Hematopoietic multipotent progenitor cell (in vitro differentiated cells): ENCODE measurements around a stretch of chr14.

GRCh38 chr14:98624659-98625004 is 647.4 kb downstream of the BCL11B start:
- CAGE, long polyA plus RNA: no peak

DNA sequence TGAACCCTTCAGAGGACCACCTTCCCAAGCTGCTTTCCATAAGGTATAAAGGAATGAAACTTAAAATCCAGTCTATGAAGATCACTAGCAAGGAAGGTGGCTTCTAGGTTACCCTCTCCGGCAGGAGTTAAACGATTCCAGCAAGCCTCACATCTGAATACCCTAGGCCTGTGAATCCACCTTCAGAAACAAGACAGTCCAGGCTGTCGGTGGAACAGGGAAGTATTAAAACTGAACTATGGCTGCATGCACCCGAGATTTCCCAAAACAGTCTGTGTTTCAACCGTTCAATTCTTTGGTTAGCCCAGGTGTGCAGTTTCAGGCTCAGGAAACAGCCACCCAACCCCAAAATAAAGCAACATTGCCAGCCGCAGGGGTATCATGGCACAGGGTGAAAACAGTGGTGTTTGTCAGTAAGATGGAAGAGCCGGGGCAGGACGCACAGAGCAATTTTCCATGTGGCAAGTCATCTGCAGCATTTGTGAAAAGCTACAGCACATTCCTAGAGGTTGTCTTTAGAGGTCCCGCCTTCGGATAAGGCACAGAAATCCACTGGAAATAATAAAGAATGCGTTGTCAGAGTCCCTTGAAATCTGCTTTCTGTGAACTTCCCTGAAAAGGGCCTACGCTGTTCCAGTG is 85.0 kb downstream of the BCL11B start:
- CAGE, long polyA plus RNA: no peak

DNA sequence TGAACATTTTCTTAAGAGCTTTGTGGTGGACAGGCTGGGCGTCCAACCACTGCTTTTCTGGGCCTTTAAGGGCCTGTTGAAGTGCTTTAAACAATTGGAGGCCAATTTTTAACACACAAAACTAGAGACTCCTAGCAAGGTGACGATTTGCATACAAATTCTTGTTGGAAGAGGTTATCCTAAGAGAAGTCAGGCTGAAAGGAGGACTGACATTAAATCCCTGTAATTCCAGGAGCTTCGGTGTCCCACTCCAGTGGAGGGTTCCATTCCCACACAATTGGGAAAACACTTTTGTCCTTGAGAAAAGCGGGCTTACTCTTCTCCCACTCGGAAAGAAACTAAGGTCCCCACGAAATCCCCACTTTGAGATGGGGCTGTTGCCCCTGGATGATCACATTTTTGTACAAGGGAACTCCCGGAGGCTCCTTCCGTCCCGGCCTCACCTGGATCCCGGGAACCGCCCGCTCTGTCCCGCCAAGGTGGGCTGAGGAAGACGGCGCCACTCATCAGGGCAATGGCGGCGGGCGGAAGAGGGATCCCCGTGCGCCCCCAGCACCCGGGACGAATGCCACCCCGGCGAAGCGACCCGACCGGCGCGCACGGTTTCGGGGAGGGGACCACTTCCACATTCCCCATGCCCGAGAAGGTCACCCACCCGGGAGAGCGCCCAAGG is 26.8 kb downstream of the BCL11B start:
- CAGE, long polyA plus RNA: no peak

DNA sequence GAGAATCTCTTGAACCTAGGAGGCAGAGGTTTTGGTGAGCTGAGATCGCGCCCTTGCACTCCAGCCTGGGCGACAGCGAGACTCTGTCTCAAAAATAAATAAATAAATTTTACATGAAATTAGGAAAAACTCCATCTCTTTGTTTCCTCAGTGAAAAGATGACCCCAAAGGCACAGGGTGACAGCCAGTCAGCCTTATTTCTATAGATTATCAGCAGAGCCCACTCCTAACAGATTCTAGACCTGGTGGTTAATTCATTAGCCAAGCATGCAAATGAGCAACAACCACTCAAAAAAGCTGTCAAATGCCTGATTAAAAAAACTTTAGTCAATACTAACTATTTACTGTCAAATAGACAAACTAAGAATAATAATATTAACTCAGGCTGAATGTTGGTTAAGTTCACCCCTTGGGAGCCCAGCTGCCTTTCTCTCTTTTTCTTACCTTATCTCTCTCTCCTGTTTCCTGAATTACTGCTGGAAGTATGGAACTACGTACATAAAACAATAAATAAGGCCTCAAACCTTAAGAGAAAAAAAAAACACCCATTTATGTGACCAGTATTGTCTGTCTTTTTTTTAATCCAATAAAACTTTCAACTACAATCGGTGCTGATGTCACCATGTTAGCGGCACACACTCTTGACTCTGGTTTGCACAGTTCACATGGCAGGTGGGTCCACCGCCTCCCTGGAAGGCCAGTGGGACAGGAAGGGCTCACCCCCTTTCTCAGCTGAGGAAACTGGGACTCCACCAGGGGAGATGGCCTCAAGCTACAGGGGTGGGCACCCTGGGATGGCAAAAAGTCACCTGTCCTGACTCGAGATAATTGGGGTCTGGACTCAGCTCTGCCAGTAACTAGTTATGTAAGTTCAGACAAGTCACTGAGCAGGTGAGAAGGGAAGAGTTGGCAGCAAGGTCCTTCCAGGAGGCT is 21.4 kb downstream of the BCL11B start:
- CAGE, long polyA plus RNA: no peak

DNA sequence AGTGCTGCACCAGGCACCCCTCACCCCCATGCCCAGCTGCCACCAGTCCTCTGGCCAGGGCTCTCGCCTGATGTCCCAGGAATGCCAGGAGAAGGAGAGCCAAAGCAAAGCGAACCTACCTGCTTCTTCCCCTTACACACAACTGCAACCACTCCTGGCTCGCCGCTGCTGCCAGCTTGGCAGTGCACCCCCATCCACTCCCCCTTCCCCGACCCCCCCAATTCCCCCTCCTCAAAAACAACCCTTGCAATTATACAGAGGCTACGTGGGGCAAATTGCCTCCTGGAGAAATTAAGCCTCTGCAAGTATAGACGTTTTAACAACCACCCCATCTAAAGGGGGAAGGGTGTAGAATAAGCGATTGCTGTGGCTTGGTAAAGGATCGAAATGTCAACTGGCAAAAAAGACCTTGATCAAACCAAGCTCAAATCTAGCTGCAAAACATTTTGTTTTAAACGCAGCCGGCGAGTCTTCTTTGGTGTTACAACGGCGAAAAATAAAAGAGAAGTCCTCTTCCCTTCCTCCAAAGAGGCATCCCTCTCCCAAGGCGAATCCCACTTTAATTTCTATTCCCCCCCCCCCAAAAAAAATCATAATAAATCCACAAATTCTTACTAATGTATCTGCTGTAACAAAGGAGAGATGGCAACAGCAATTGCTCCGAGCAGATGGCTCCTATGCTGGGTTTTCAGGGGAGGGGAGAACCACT is 2.9 kb downstream of the BCL11B start:
- CAGE, long polyA plus RNA: no peak

DNA sequence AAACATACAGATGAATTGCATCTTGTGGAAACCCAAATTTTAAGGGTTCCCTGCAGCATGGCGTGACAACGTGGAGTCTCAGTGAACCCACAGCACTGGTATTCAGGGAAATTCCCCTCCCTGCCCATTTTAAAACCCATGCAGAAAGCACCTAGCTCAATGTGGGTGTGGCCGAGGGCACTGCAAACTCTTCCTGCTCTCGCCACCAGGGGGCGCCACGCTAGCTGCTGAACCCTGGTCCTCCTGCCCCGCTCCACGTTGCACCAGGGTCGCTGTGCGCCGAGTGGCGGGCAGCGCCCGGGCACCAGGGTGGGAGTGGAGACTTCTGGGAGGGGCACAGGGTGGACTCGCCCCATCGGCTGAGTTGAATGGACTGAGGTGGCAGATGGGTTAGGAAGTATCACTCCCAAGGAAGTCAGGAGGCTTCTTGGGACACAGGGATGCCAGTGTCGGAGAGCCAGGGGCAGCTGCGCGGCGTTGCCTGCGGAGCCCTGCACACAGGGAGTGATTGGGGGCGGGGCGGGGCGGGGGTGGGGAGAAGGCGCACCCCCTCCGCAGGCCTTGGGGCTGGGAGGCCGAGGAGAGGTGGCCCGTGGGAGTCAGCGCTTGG is 48.1 kb upstream of the BCL11B start:
- CAGE, long polyA plus RNA: no peak

- CAGE, long polyA plus RNA: no peak
Observed at GRCh38 chr14:99320634-99321287, 48.8 kb upstream of the BCL11B start.

GRCh38 chr14:99506519-99506802 is 25.3 kb downstream of the CCNK start:
- CAGE, long polyA plus RNA: no peak

DNA sequence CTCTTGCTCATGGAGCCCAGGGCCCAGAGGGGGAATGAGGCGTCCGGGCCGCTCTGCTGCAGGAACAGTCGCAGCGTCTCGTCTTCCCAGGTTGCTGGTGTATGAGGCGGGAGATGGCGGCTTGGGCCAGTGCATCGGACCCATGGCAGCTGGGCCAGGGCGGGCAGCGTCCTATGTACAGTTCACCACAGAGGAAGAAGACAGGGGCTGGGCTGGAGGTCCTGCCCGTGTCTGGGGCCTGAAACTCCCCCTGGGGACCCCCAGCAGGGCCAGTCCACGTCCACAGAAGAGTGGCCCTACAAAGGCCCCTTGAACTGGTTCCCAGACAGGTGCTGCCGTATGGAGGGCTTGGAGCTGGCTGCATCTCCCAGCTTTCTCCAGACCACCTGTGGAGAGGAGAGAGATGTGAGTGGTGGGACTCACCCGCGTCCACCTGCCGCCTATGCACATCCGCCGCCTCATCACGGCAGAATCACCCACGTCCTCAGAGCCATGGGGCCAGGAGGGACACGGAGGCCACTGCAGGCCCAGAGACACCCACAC is 33.8 kb downstream of the CCNK start:
- CAGE, long polyA plus RNA: no peak

GRCh38 chr14:99561281-99561693 is 42.7 kb downstream of the CCDC85C start:
- CAGE, long polyA plus RNA: no peak

DNA sequence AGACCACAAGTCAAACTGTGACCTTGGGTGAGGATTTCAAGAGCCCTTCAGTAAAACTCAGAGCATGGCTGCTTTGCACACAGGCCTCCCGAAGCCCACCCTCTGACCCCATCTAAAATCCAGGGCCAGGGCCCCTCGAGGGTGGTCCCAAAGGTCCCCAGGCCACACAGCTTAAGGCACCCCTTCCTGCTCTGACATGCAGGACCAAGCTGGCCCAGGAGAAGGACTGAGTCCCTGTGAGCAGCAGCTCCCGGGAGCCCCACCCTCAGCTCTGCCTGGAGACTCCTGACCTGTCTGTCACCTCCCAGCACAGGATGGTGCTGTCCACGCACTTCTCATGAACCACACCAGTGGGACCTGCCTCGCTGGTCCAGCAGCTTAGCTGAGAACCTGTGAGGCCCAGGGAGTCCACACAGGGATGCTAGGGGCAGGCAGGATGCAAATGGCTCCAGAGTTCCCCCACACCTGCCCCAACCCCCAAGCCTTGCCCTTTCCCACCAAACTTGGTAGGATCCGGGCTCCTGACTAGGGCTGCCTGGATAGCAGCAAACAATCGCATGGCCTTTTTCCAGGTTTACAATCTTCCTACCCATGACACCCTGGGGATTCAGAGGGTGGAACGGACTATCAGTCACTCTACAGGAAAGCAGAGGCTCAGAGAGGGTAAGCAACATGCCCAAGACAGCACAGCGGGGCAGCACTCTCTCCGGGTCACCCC is 27.7 kb downstream of the CCDC85C start:
- CAGE, long polyA plus RNA: no peak

DNA sequence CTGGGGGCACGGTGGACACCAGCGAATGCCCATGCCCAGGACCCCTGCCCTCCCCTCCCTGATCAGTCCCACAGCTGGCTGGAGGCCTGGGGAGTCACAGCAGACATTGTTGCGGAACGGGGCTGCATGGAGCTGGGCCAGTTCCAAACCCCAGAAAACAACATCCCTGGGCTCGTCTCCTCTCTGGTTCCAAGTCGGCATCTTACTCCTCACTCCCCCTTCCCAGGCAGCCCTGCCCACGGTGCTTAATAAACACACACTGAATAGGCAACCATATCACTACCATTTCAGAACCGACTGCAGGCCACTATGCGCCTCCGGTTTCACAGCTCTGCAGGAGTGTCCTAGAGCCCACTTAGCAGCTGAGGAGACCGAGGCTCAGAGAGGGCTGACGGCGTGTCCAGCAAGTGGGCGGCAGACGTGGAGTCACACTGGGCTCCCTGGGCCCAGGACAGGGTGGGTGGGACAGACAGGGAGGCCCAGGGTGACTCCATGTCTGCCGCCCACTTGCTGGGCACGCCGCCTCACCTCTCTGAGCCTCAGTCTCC is 27.0 kb downstream of the CCDC85C start:
- CAGE, long polyA plus RNA: no peak

GRCh38 chr14:99593931-99594513 is 10.0 kb downstream of the CCDC85C start:
- CAGE, long polyA plus RNA: no peak

DNA sequence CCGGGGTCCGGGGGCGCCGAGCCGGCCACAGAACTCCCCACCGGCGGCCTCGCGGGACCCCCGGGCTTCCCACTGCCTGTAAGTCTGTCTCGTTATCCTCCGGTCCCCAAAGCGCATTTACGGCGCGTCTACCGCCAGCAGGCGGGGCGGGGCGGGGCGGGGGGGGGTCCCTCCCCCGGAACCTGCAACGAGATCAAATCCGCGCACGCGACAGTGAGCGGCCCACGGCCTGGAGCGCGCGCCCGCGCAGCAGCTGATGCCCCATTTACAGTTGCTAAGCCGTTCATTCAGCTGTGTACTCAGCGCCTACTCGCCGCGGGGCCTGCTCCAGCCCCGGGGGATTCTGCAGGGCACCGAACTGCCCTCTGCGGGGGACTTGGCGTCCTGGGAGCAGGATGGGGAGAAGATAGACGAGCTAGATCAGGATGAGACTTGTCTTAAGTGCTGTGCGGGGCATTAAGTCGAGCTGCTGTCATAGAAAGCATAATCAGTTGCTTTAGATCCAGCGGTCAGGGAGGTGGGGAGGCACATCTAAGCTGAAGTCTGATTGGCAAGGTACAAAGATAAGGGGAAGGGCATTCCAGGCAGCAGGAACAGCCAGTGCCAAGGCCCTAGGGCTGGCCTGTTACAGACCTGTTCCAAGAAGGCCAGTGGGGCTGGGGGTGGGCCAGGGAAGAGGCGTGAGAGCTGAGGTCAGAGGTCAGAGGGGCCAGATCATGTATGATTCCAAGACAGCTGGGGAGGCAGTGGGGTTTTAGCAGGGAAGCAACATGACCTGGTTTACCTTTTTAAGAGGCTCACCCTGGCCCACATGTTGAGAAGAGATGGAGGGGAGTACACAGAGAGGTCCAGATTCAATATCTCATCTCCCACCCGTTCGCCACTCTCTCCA is 1.5 kb upstream of the CCDC85C start:
- CAGE, long polyA plus RNA: no peak

GRCh38 chr14:99619627-99619956 is 15.6 kb upstream of the CCDC85C start:
- CAGE, long polyA plus RNA: no peak

- CAGE, long polyA plus RNA: no peak
Observed at GRCh38 chr14:99619957-99620480, 16.0 kb upstream of the CCDC85C start.

DNA sequence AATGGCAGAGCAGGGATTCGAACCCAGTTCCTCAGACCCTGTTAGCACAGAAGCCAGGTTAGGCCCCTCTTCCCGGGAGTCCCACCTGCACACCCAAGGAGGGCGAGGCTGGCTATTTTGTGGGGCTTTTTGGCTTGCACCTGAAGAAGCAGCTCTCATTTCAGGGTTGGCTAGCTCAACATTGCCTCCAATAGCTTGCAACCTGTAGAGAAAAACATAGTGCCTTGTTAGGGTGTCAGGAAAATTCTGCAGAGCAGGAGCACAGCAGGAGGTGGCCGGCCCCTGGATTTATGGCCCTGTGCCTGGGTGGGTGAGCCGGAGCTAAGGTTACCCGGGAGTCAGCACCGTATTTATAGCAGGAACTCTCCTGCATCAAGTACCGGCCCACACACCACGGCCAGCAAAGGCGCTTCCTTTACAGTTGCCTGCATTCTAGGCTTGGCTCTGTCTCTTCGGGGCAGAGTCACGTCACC is 52.9 kb upstream of the EML1 start:
- CAGE, long polyA plus RNA: no peak

DNA sequence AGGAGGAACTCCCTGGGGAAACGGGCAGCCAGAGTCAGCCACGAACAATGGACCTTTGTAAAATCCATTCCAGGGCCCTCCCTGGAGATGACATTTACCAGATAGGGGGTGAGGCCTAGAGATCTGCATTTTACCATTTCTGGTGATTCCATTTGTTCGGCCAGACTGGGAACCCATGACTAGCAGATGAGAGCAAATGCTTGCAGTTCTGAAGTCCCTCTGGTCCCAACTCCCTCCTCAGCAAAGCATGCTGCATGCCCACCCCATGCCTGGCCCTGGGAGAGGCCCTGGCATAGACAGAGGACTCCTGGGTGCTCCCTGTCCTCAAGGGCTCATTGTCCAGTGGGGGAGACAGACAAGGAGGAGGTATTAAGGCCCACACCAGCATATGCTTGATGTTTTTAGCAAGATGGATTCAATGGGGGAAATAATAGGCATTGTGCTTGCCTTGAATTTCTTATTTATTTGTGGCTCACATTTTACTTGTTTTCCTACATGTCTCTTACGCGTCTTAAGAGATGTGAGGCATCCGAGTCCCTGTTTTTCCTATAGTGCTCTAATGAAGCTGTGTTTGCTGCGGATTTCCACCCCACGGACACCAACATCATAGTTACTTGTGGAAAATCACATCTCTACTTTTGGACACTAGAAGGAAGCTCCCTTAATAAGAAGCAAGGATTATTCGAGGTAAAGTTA is 115.7 kb downstream of the EML1 start:
- CAGE, long polyA plus RNA: no peak

- CAGE, long polyA plus RNA: no peak
Observed at GRCh38 chr14:99945892-99946618, 119.2 kb upstream of the EVL start.

- CAGE, long polyA plus RNA: no peak
Observed at GRCh38 chr14:99971142-99972163, 93.8 kb upstream of the EVL start.